Trachea (tissue), 1 donor: ENCODE measurements around the gene CCDC117.

DNA sequence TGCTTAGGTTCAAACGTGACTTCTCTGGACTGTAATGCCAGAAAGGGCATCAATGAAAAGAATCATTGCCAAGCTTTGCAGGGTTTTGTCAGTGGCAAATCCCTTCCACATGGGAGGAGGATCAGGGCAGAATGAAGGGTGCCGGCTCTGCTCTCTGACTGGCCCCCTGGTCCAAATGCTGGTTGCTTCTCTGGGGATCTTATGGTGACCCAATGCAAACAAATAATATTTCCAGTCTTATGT, 454.4 kb downstream of the CRYBA4 start:
- PRO-cap, result no peak

- PRO-cap, result no peak
These were observed 583.0 kb downstream of the MN1 start for GRCh38 chr22:27218370-27219083.

DNA sequence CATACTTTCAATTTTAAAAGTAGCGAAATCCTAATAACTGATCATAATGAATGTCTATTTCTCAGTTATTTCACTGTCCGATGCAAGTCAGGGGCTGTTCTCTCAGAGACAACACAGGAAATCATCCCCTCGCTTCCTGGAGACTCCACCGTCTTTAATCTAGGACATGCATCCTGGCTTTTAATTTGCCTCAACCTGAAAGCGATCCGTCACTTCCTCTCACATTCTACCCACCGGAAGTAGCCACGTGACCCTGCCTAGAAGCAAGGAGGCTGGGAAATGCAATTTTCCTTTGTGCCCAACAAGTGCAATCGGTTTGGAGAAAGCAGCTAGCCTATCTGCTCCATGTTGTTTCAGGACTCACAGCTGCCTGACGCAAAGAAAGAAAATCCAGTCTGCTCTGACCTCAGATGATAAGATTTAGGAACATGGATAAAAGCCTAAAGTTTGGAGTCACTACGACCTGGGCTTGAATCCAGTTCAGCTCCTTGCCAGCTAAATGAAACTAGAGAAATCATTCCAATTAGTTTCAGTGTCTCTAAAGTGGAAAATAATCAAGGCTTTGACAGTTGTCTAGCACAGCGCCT, 553.9 kb downstream of the MN1 start:
- PRO-cap, result no peak

DNA sequence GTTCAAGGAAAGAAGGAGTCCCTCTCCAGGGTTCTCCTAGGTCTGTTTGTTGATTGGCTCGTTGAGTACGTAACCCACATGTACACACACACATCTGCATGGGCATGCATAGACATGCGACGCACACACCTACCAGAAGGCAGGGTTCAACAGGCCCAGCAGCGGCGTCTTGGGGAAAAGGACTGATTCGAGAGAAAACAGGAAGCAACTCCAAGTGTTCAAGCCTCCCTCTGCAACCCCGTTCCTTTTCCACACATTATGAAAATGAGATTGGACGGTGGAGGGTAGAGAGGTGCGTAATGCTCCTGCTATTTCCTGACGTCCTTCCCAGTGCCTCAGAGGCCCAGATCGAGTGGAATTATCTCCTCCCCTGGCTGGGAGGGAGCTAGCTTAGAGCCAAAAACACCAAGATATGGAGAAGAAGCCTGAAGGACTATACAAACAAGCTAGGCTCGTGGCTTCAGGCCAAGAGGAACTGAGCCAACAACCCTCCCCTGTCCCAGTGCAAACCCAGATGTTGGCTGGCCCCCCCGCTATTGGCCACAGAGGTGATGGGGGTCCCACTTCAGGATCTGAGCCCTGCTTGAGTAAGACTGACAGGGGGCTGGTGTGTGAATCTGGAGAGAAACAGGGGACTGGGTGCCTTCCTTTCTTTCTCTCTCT, 289.2 kb downstream of the MN1 start:
- PRO-cap, result bidirectional peak, plus-strand start at position 418 of the sequence, minus-strand start at position 244 of the sequence

DNA sequence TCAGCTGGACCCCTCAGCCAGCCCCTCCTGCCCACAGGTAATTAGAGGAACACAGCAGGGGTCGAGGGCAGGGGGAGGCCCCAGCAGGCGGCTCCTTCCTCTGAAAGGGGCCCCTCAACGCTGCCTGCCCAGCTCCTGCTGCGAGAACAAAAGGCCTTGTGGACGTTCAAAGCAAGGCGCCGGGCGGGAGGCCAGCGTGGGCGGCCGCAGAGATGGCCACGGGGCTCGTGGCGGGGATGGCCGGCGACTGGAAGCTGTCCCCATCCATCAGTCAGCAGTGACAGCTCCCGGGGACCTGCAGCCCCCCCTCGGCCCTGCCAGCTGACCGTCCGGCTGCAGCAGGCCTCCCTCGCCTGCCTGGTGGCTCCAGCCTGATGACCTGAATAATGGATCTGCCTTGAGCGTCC, 159.4 kb downstream of the MN1 start:
- PRO-cap, result no peak

DNA sequence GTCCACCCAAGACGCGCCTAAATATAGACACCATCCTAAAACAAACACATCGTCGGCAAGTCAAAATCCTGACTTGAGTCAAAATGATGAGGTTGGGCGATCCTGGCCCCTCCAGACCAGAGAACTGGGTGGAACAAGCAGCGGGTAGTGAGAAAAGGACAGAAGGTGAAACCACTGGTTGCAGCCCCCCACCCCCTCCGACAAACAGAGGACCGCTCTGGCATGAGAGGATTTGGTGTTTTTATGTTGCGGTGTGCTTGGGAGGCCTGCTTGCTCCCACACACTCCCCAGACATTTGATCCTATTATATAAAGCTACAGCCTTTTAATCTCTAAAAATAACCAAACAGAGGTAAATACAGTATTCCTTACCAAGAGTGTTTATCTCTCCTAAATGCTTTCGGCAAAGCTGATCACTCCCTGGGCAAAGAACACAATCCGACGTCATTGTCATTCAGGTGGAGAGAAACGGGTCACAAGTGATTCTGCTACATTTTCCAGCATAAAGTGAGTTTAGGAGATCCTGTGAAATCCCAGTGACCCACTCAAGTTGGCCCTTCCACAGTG, 10.1 kb downstream of the MN1 start:
- PRO-cap, result unidirectional peak, minus-strand start at position 297 of the sequence

DNA sequence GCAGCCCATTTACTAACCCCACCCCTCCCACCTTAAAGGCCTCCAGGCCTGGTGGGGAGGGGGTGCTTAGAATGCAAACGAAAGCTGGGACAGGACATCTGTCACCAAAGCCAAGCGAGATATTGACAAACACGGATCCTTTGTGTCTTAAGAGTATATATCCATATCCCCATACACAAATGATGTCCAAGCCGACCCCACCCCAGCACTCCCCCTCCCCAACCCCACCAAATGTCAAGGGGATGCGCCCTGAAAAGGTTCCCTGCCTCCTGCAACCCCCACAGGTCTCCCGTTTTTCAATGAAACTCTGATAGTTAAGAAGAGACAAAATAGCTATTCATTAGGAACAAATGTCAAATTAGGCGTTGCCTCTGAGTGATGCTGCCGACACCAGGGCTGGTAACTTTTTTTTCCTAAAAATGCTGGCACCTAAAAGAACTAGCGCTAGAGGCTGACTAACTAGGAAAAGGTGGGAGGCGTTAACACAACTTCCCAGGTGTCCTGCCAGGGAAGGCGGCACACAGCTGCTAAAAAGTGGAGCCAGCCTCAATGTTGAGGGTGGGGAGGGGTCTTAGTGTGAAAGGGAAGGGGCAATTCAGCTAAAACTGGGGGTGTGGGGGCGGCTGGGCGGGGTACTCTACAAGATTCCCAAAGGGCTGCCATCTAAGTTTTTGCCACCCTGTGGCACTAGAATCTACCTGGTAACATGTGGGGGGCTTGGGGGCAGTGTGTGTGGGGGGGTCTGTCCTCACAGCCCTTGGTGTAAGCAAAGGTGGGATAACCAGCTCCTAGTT, 5.5 kb downstream of the MN1 start:
- PRO-cap, result unidirectional peak, minus-strand start at position 301 of the sequence

GRCh38 chr22:27820842-27821793, 19.6 kb upstream of the MN1 start:
- PRO-cap, result no peak

GRCh38 chr22:27852235-27853140, 50.9 kb upstream of the MN1 start:
- PRO-cap, result no peak

GRCh38 chr22:27885834-27886565, 33.1 kb downstream of the PITPNB start:
- PRO-cap, result unidirectional peak, minus-strand start at chr22:27886087

DNA sequence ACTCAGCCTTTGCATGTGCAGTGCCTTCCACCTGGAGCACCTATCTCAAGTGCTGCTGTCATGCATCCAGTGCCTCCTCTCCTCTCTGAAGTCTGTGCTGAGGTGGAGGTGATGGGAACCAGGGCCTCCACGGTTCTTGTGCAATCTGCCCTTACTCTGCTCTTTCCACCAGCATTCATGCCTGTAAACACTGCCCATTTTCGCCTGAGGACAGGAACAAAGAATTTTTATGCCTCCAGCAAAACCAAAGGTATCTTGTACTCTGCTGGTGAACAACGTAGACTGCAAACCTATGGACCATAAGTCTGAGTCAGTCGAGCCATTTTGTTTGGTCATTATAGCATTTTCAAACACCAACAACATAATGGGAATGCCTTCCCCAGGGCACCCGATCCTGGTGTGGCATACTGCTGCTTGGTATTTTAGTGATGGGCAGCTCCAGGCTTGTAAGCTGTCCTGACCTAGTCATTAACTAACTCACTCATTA, 26.9 kb downstream of the PITPNB start:
- PRO-cap, result no peak

GRCh38 chr22:27912147-27912608, 6.9 kb downstream of the PITPNB start:
- PRO-cap, result no peak

DNA sequence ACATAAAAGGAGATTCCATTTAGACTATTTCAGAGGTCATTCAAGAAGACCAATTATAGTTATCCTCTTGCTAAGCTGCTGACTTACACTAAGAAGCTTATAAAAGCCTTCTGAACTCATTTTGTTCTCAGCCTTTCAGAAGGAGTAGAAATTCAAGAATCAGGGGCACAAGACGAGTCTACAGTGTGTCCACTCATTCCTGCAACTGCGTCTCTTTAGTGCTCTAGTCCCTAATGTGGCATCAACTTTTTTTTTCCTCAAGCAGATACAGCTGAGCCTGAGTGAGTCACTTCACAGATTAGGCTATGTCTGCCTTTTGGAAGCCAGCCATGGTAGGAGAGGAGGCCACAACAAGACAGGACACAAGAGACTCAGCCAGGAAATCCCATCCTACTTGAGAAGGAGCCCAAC, 156.1 kb upstream of the PITPNB start:
- PRO-cap, result no peak

- PRO-cap, result no peak
These were observed 244.2 kb upstream of the PITPNB start for GRCh38 chr22:28163113-28163718.

DNA sequence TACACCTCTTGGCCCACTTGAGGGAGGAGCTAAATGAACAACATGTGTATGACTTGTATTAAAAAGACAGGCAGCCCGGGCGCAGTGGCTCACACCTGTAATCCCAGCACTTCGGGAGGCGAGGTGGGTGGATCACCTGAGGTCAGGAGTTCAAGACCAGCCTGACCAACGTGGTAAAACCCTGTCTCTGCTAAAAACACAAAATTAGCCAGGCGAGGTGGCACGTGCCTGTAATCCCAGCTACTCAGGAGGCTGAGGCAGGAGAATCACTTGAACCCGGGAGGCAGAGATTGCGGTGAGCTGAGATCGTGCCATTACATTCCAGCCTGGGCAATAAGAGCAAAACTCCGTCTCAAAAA, 336.3 kb upstream of the PITPNB start:
- PRO-cap, result no peak

- PRO-cap, result no peak
These were observed 334.3 kb downstream of the TTC28 start for GRCh38 chr22:28345240-28345801.

GRCh38 chr22:28412385-28412993, 267.2 kb downstream of the TTC28 start:
- PRO-cap, result no peak

- PRO-cap, result unidirectional peak, minus-strand start at chr22:28443656
These were observed 236.1 kb downstream of the TTC28 start for GRCh38 chr22:28443433-28444012.

DNA sequence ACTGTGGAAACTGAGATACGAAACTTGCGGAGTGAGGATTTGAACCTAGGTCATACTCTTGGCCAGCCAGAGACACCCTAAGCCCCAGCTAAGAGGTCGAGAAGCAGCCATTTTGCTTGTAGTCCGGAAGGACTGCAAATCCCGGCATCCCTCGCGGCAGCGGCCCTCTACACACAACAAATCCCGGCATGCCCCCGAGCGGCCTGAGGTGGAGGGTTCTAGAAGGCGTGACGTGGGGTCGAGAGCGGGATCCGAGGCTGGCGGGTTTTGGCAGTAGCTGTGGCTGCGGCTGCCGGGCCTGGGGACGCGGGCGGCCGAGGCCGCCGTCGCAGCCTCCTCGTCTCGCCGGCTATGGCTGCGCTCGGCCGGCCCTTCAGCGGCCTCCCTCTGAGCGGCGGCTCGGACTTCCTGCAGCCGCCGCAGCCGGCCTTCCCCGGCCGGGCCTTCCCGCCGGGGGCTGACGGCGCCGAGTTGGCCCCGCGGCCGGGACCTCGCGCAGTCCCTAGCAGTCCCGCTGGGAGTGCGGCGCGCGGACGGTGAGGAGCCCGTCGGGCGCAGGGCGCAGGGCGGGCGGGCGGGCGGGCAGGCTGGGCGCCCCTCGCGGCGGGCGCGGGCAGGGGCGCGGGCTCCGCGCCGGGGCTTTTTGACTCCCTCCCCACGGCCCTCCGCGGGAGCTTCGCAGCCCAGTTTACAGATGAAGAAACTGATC, at the start of gene CCDC117:
CCDC117 (plus strand) TSS at position 197 of the 709 bp plus-strand sequence.
- PRO-cap, result bidirectional peak, plus-strand start at position 233 of the sequence, minus-strand start at position 125 of the sequence

GRCh38 chr22:28799741-28800633, 27.5 kb downstream of the CCDC117 start:
- PRO-cap, result bidirectional peak, plus-strand start at chr22:28800180, minus-strand start at chr22:28800056; bidirectional peak, plus-strand start at chr22:28800750, minus-strand start at chr22:28800597